Neural crest cell (in vitro differentiated cells): ENCODE measurements around the genes EPHA5, UBA6, GNRHR, FDCSP and SMR3A.

GRCh38 chr4:65024230-65024573, 615.0 kb upstream of the TECRL start:
- PRO-cap, result no peak

- PRO-cap, result bidirectional peak, plus-strand start at chr4:65670636, minus-strand start at chr4:65670463
Observed at GRCh38 chr4:65670192-65671083, at the start of gene EPHA5. Gene EPHA5, minus strand, starts transcription at chr4:65670489.

DNA sequence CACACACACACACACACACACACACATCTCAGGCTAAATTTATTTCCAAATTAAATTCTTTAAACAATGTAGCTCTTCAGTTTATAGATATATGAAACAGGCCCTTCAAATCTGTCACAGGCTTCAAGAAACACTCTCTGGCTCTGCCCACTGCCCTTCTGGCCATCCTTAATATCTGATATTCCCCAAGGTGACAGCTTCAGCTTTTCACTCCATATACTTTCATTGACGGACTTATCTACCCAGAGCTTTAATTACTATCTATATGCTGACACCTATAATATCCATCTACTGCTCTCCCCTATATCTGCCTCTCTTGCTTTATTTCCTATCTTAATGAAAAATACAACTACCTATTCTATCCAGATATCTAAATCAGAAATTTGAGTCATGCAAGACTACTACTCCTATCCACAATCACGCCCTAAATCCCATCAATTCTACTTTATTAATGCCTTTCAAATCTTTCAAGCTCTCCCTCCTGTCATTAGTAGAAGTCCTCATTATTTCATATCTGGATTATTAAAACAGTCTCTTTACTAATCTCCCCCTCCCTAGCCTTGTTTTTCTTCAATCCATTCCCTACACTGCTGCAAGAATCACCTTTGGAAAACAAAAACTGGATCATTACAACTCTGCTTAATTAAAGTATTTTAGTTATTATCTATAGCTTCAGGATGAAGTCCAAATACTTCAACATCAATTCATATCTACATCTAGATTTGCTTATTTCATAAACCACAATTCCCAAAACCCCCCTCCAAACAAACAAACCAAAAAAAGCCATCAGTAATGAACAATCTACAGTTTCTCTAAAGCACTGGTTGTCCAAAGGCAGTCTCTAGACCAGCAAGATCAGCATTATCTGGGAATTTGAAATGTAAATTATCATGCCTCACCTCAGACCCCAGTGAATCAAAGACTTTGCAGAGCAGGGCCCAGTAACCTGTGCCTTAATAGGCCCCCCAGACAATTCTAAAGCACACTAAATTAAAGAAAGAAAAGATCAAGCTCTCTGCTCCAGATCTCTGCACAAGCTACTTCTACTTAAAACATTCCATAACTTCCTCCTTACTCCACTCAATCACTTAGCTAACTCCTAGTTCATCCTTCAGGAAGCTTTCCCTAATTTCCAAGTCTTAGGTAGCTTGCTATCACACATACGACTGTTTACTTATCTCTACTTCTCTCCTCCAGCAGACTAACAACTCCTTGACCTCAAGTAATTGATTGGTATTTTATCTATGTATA, 35.6 kb downstream of the CENPC start:
- PRO-cap, result no peak

DNA sequence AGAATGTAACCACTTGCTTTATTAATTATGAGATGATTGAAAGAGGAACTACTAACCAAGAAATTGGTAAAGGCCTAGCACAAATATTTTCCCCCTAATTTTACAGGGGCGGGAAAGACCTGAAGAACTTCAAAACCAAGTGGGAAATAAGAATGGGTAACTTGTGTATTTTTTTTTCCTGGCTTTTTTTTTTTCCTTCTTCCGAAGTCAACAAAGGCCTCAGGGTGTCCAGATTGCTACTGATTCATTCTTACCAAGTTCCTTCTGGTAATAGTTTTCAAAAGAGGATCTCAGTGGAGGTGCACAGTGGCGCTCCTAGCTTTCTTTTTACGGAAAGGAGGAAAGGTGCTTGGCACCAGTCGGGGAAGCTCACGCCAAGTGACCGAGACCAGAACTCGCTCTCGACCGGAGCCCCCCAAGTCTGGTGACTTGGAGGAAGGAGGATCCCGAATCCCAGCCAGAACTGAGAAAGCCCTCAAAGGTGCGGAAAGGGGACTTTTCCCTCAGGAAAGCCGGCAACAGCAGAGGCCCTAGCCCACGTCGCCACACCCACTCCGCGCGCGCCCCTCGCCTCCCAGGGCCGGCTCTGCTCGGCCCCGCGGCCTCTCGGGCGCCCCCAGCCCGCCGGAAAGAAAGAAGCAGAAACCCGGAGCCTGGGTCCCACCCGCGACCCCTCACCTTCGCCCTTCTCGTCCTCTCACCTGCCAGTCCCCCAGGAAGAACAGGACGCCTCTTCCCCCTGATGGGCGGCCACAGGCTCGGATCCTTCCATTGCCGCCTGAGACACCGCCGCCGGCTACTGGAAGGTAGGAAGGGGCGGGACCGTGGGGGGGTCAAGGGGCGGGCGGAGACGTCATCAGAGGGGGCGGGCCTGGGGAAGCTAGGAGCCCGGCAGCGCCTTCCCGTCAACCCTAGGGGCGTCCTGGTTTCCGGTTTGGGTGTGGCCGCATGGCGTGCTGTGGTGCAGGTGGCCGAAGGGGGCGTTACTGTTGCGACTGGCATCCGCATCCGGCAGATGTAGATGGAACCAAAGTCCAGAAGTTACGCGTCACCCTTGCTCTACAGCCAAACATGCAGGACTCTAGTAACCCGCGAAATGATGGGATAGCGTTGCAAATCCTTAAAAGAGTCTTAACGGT, at the start of gene UBA6:
UBA6 (minus strand) TSS at position 808 of the 1,139 bp plus-strand sequence.
- PRO-cap, result bidirectional peak, plus-strand start at position 1,037 of the sequence, minus-strand start at position 801 of the sequence

DNA sequence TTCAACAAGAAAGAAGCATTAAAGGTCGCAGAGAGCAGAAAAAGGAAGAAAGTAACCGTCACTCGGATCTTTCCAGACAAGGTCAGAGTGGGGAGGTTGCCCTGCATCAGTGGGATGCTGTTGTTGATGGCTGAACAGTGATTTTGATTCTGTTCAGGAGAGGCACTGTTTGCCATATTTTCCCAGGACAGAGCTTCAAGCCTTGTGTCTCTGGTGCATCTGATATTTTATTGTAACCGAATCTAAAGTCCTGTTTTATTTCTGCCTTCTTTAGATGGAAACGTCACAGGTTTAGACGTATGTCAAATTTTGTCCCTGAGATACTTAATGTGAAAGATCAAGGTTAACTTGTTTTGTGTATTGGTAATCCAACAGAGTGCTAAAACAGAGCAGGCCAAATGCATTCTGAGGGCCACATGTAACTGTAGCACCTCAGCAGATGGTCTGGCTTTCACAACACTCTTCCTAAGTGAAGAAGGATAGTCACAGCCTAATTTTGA, at the start of gene GNRHR:
GNRHR (minus strand) TSS at position 229 of the 500 bp plus-strand sequence.
- PRO-cap, result no peak

- PRO-cap, result no peak
Observed at GRCh38 chr4:68348839-68349182, 1.1 kb downstream of the YTHDC1 start.

- PRO-cap, result no peak
Observed at GRCh38 chr4:68861168-68861391, 45.3 kb downstream of the UGT2B10 start.

- PRO-cap, result no peak
Observed at GRCh38 chr4:68871538-68872305, 55.9 kb downstream of the UGT2B10 start.

- PRO-cap, result no peak
Observed at GRCh38 chr4:68905543-68906408, 45.8 kb downstream of the UGT2A3 start.

GRCh38 chr4:69034442-69035029, 61.7 kb upstream of the UGT2B7 start:
- PRO-cap, result no peak

DNA sequence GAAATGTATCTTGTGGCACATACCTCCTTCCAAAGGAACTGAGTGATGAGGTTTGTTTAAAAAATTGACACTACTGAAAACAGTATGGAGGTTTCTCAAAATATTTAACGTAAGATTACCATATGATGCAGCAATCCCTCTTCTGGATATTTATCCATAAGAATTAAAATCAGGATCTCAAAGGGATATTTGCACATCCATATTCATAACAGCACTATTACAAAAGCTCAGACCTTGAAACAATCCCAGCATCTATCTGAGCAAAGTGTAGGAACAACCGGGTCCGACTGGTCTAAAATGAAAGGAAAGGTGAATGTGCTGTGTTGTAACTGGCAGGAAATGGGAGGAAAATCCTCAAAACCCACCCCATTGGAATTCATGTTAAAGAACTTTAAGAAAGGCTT, 38.9 kb upstream of the UGT2B7 start:
- PRO-cap, result bidirectional peak, plus-strand start outside the sequence, minus-strand start at position 299 of the sequence

DNA sequence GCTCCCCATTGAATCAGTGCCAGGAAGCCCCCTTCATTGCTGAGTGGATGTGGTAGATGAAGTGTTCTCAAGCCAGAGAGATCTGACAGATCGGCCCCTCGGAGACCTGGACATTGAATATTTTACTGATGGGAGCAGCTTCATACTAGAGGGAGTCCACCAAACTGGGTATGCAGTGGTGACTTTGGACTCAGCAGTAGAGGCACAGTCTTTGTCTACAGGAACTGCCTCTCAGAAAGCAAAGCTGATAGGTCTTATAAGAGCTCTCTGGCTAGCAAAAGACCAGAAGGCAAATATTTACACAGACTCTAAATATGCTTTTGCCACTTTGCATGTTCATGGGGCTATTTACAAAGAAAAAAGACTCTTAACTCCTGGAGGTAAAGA, 35.4 kb upstream of the UGT2B7 start:
- PRO-cap, result no peak

DNA sequence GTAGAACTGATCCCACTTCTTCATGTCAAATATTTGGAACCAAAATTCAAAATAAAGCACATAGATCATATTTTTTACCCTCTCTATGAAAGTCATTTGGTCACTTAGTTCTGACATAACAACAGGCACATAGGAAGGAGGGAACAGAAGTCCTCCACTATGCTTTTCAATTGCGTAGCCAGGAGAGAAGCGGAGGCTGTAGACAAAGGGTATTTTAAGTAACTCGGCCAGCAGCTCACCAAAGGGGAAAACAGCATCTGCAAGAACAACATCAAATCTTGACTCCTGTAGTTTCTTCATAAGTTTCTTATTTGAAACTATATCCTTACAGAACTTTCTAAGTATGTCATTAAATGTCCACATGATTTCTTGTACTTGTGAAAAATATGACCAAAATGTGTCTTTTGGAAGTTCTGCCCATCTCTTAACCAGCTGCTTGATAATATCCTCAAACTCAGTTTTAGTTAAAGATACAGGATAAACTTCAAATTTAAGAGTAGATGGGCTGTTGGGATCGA, 492 bp downstream of the UGT2B4 start:
- PRO-cap, result no peak

DNA sequence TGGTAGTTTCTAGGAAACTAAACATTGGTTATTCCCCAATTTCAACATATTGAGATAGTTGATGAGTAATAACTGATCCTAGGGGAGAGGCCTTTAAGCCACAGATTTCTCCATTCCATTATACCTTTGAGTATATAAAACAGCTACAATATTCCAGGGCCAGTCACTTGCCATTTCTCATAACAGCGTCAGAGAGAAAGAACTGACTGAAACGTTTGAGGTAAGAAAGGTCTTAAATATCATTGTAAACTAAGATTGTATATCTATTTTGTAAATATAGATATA, at the start of gene FDCSP:
FDCSP (plus strand) TSS at position 162 of the 285 bp plus-strand sequence.
- PRO-cap, result no peak

DNA sequence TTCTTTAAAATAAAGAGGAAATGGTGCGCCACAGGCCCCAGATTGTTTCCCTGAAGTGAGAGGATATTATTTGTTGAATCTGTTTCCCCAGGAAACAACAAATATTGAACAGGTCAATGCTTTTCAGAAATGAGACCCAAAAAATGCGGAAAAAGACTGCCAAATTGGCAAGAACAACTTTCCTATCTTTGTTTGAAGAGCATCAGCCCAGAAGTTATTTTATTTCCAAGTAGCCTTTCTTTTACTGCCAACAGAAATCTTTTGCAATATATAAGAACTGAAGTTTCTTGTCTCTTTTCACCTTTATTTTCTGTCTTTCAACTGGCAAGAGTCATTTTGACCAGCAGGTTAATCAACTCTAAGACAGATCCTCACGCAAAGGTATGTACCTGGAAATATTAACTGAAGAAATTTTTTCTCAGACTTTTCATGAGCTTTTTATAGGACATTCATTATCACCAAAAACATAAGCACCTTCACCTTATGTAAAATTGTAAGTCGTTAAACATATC, at the start of gene SMR3A:
SMR3A (plus strand) TSS at position 299 of the 512 bp plus-strand sequence.
- PRO-cap, result no peak

- PRO-cap, result no peak
Observed at GRCh38 chr4:70637114-70637893, 8.8 kb downstream of the ENAM start.

GRCh38 chr4:70662042-70662469, 4.3 kb downstream of the JCHAIN start:
- PRO-cap, result no peak

DNA sequence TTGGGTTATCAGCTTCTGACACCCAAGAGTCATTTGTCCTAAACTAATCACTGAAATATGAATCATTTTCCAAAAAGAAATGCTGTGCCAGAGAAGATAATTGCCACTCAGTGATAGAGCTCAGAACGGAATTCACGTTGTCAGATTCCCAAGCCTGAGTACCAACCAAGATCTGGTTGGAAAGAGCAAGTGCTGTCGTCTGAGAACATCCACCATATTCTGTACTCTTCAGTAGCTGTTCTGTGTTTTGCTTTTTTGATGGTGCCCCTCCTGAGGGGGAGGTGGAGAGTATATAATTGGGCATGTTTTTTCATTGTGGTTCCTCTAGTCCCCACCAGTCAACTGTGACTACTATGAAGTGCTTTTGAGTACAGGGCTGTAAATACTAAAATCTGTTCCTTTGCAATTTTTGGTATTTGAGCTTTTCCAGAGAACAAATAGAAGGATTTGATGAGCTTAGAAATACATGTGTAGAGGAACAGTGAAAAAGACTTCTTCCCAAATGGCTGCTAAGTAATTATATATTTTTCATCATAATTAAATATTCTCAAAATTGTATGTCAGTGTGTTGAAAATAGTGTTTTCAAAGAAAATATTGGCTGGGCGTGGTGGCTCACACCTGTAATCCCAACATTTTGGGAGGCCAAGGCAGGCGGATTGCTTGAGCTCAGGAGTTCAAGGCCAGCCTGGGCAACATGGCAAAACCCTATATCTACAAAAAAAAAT, 13.4 kb downstream of the RUFY3 start:
- PRO-cap, result no peak

- PRO-cap, result no peak
Observed at GRCh38 chr4:70768305-70769034, 46.7 kb downstream of the RUFY3 start.

DNA sequence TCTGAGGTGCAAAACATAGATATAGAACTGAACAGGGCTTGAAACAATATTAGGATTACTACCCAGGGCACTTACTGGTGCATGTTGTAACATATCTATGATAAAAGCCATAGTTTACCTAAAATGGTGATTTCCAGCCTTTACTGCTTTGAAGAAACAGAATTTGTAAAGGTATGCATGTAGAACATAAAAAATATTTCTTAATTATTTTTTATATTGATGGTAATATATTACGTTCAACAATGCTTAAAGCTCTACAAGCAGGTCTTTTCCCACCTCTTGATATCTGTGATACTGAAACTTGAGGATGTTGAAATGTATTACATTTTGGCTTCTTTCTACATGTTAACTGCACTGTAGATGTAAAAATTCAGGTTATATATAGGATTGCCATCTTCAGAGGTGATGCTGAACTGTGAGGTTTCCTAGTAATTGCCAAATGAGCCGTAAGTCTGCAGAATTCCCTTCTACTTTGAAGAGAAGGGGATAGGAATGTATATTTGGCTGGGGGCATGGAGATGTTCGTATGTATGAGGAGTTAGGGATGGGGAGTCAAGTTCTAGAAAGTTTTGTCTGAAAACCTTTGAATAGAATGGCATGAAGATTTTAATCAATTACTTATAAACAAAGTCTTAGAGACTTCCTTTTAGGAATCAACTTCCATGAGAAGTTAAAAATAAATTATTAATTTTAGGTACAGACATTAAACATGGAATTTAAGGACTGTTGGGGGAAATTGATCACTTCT, 10.8 kb upstream of the DCK start:
- PRO-cap, result no peak